ENCODE results near the genes GBX1 and WDR86.

DNA sequence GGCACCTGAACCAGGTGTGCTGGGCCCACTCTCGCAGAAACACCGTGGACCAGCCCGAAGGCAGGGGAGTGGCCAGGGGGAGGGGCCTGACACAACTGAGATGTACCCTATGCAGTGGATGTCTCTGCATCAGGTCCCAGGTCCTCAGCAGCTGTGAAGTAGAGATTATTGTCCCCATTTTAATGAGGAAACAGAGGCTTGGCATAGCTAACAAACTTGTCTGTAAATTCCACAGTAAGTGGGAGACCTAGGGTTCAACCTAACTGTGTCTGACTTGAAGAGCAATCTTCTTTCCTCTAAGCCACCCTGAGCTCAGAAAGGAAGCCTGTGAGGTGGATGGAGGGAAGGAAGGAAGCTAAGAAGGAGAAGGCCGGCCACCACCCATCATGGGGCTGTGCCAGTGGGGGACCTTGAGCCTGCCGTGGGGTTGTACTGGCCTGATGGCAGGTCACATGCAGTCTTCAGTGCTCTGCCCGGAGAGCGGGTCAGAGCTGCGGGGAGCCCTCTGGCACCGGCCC is 31.8 kb downstream of the GBX1 start:
- RRBS, result 92% methylated on average over 3 of the region's 9 CpGs

DNA sequence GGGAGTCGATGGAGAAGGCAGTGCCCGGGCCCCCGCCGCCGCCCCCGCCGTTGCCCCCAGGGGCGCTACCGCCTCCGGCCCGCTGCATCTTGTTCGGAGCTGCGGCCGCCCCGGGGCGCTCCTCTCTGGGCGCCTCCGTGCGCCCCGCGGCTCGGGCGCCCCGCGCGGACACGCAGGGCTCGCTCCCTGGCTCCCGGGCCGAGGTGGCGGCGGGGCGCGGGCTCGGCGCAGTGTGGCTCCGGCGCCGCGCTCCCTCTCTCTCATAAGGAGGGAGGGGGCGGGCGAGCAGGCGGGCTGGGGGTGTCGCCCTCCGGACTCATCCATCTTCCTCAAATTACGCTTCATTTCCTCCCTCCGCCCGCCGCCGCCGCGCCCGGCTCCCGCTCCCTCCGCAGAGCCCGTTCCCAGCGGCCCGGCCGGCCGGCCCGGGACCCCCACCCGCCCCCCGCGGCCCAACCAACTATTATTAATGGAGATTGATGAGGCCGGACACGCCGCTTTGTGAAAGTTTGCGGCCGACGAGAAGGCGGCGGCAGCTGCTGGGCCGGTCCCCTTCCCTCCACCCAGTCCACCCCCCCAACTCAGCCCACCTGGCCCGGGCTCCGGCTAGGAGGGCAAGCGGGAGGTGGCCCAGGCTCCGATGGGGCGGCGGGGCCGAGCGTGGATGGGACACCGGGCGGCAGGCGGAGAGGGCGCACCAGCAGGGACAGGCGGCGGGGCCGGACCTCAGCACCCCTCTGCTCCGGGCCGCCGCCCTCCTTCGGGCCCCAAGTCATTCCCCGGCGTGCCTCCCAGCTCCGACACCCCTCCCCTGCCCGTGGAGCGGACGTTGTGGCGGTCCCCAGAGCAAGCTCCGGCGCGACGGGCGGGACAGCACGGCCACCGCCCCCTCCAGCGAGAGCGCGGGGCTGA is at the start of gene GBX1:
Gene GBX1 (minus strand): TSS at position 234 of the 912 bp plus-strand sequence.
- RRBS, result 2% methylated on average over 99 of the region's 109 CpGs

DNA sequence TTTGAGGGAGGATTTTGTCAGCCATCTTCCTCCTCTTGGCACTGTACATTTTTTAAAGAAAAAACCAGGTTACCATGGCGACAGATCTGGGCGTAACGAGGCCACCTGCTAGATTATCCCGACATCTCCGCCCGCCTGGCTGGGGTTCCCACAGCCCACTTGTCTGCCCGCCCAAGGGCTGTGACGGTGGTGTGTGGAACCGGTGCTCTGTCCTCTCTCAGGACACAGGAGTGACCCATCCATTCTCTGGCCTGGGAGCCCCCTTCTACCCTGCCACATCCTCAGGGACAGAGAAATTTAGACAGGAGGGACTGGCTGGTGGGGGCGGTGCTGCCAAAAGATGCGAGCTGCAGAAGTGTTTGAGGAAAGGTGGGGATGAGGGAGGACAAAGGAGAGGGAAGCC is 4.8 kb downstream of the SMARCD3 start:
- RRBS, result no CpG with 5 or more reads among the region's 11 CpGs

- RRBS, result no CpG with 5 or more reads among the region's 10 CpGs
Observed at GRCh38 chr7:151245960-151246438, 2.5 kb downstream of the SMARCD3 start.

DNA sequence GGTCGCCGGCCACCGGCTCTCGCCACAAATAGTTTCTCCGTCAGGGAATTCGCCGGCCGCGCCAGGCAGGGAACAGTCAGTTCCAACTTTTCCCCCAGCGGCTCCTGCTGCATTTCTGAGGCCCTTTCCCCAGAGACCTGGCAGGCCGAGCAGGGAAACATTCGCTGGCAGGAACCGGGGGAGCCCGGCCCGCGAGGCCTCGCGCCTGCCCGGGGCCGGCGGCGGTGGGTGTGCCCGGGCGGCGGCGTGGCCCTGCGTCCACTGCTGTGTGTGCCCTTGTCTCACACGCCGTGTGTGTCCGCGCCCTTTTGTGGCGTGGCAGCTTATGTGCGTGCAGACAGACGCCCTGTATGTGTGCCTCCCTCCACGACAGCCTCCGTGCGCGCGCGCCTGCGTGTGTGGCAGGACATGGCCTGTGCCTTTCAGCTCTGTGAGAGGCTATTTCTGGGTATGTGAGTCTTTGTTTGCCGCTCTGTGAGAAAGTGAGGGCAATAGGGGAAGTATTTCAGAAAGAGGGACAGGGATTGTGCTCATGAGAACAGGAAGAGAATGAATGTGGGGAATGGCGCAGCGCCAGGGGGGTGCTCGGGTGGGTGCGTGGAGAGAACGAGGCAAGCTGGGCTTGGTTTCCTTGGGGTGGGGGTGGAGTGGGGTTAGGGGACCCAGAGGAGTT is 657 bp upstream of the SMARCD3 start:
- RRBS, result no CpG with 5 or more reads among the region's 47 CpGs

- RRBS, result 28% methylated on average over 5 of the region's 16 CpGs
Observed at GRCh38 chr7:151256482-151257072, 8.1 kb upstream of the SMARCD3 start.

DNA sequence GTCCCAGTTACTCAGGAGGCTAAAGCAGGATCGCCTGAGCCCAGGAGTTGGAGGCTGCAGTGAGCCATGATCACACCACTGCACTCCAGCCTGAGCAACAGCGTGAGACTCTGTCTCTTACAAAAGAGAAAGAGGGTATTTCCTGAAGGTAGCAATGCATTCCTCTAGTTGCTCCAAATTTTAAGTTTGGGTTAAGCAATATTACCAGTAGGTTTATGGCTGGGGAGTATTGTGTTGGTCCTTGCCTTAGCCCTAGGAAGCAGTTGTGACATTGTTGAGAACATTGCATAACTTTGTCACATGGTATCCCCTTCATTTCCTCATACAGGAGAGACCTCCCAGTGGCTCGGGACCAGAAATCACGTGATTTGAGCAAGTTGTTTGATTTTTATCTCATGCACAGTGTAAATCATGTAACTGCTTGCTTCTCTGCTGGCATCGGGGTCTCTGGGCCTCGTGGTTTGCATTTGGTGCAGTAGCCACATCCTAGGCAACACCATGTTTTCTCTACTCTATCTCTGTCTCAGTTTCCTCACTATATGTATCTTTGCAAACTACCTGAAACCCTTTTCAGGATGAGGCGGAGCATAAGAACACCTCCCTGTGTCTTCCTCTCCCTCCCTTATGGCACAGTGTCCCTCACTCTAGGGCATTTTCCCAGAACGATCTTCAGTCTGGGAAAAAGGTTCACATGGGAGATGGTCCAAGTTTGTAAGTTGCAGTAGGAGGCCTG is 23.5 kb upstream of the SMARCD3 start:
- RRBS, result no CpG with 5 or more reads among the region's 8 CpGs

DNA sequence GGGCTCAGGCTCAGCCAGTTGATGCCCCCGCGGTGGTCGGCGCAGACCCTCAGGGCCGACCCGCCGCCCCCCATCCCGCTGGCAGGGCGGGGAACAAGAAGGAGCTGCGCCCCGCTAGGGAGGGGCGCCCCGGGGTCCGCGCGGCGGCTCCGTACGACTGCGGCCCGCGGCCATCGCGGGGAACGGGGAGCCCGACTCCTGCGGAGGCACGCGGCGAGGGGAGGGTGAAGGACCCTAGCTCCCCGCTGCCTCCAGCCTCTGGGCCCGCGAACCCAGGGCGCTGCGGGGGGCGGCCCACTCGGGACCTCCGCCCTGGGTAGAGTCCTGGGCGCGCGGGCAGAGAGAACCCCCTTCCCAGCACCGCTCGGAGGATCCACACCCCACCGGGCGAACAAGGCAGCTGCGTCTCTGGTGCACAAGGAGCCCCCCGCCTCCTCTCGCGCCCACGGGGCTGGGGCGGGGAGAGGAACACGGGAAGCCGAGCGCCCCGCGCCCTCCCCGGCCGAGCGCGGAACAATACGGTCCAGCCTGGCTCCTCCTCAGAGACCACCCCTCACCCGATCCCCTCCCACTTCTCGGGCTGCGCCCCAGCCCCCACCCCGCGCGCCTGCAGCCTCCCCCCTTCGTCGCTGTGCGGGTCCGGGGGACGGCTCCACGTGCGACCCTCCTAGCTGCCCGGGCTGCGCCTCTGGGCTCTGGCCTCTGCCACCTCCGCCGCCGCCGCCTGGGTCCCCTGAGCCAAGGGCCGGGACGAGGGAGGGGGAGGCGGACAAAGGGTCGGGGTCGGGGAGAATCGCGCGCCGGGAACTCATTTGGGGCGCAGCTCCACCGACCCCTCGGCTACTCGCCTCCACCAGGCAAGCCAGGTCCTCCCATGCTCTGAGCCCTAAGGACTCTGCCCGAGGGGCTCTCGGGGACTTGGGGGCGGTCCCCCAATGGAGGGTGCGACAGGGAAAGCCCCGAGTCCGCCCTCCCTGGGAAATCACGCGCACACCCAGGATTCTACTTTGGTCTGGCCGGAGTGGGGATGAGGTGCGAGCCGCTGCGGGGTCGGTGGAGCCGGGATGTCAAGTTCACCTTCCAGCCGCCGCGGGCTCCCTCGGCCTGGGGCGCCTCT is at the start of gene WDR86:
Gene WDR86 (minus strand): TSS at position 523 of the 1,117 bp plus-strand sequence.
- RRBS, result 2% methylated on average over 29 of the region's 112 CpGs

- RRBS, result no CpG with 5 or more reads among the region's 6 CpGs
Observed at GRCh38 chr7:151432907-151433379, 7.0 kb downstream of the CRYGN start.

DNA sequence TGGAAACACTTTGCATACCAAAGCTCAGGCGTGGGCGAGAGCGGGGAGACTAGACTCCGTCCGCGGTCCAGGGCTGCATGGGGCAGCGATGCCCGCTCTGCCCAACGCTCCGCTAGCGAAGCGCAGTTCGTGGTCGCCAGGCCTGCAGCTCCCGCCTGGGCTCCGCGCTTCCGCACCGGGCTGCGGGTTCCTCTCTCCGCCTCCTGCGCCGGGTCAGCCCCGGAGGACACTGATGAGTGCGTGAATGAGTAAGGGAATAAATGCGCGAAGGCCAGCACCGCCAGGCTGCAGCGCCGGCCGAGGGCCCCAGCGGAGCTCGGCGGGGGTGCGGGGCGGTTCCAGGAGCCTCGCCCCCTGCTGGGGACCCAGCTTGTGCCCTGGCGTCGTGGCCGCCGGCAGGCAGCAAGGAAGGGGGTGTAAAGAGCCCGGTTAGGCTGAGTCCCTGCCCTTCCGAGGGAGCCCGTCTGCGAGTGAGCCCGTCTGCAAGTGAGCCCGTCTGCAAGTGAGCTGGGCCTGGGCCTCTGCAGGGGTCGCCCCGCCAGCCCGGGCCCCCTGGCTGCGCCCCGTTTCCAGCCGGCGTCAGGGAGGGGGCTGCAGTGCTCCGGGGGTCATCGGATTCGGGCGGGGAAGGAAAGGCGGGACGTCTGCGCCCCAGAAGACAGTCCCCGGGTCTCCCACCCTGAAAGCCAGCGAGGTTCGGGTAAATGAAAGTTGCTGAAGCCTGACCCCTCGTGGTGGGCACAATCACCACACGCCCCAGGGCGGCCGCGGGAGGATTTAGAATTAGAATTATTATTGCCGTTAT is 8.4 kb upstream of the CRYGN start:
- RRBS, result 5% methylated on average over 24 of the region's 70 CpGs

DNA sequence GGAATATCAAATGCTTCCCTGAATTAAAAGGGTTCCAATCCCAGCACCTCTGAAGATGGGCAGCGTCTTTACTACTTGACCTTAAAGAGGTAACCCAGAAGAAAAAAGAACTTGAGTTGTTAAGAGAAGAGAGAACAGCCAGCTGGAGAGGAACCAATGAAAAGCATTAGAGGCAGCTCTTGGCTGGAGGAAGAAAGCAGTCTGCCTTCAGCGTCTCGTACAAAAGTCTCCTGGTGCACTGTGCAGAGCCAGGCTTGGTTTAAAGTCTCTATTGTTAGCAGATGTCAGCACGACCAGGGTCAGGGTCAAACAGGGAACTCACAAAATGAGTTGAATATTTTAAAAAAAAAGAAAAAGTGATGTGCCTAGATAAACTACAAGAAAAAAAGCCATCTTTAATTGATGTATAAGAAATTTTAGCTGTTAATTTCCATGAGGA is 18.5 kb upstream of the RHEB start:
- RRBS, result no CpG with 5 or more reads among the region's 4 CpGs

- RRBS, result no CpG with 5 or more reads among the region's 9 CpGs
Observed at GRCh38 chr7:151560199-151560669, 40.5 kb upstream of the RHEB start.

DNA sequence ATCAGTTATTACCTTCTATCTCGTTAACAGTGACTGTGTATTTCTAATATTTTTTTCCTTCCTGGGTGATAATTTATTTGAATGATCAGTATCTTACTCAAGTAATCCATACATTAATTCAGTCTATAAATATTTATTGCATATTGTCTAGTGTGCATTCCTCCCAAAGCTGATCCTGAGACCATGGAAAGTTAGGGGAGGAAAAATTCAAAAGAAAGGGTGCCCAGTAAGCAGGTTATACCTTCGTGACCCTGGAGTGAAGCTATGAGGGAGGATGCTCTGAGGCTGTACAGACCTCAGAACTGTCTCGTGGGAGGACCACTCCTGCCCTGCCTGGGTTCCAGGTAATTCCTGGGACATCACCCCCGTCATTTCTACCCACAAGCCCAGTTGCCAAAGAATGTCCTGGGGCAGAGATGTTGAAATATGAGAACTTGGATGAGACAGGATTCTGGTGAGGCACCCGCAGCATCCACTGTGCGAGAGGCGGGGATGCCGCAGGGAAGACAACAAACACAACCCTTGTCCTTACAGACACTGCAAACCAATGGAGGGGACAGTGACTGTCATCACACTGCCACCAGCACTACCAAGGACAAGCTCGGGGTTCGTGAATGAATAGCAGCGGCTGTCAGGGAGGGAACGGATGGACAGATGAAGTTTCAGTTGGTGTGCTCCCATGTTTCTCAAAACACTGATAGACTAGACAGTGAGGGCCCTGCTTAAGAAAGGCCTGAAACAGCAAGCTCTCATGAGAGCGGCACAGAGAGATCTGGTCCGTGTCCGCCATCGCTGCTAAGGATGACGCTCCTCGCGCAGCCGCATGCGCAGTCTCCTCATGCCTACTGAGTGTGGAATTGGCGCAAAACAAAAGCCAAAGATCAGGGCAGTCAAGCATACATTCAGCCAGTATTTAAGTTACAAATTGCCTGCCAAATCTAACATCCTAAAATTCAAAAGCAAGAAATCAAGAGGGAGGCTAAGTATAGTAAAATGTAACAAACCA is 81.9 kb upstream of the RHEB start:
- RRBS, result no CpG with 5 or more reads among the region's 22 CpGs

- RRBS, result no CpG with 5 or more reads among the region's 8 CpGs
Observed at GRCh38 chr7:151608049-151608339, 88.3 kb upstream of the RHEB start.

GRCh38 chr7:151647621-151648425 is 128.1 kb upstream of the RHEB start:
- RRBS, result no CpG with 5 or more reads among the region's 10 CpGs

DNA sequence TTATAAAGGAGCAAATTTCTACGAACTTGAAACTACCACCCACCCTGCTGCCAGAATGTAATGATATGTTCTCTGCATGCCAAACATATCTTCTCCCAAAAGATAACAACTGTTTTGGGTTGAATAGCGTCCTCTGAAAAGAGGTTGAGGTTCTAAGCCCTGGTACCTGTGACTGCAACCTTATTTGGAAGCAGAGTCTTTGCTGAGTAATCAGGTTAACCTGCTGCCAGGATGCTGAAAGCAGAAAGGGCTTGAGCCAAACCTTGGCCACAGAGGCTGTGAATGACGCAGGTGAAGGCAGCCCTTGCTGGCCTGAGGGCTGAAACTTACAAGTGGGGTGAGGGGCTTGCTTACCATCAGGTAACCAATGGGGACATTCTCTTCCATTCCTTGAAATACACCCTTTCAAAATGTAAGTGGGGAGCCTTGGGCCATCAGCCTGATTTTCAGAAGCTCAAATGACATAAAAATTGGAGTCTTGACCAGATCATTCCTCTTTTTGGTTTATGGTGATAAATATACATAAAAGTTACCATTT is 151.9 kb upstream of the RHEB start:
- RRBS, result no CpG with 5 or more reads among the region's 3 CpGs

DNA sequence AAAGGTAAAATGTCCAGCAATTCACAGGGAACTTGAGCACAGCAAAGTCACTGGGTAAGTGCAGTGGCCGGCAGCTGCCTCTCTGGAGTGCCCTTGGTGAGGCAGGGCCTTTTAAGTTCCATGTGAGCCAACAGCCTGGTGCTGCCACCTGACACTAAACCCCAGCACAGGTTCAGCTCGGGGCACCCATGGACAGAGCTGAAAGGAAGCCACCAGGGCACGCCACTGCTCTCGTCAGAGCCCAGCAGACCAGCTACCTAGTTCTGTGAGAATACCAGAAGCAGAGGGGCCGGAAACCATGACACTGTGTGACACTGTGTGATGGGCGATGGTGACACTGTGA is 168.2 kb downstream of the PRKAG2 start:
- RRBS, result no CpG with 5 or more reads among the region's 6 CpGs

GRCh38 chr7:151722476-151722949 is 154.4 kb downstream of the PRKAG2 start:
- RRBS, result 69% methylated on average over 2 of the region's 13 CpGs

- RRBS, result 95% methylated on average over 4 of the region's 25 CpGs
Observed at GRCh38 chr7:151796198-151796917, 80.6 kb downstream of the PRKAG2 start.

All from brain (tissue), 1 donor.